Hair follicle dermal papilla cell (primary cell): ENCODE measurements around the gene TEX30.

DNA sequence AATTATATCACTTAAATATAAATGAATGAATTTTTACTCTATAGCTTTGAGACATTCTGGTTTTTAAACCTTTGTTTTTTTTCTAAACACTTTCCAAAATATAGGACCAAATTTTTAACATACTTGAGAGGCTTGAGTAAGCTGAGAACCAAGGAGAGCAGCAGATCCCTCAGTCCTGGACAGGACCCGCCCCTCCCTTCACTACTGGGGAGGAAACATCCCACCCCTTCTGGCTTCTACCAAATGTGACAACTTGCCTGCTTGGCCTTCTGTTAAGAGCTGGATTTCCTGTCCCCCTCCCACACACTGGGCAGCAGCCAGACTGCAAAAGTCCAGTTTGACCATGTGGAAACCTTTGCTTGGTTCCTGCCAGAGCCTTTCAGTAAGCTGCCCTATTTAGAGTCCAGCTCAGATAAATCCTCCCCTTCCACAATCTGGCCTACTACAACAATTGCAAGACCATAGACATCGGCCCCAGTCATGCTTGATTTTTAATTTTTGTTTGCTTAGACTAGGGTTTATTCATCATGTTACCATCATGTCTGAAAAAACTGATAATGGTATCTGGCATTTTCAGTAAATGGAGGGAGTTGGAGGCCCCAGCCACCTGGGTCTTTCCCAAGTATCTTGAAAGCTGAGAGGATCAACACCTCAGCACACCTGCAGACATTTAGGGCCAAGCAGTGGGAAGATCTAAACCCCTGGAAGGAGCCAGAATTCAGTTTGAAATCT, 279.1 kb upstream of the TPP2 start:
- CAGE, long polyA plus RNA, result no peak

- CAGE, long polyA plus RNA, result no peak
These were observed 194.6 kb upstream of the TPP2 start for GRCh38 chr13:102401953-102402780.

DNA sequence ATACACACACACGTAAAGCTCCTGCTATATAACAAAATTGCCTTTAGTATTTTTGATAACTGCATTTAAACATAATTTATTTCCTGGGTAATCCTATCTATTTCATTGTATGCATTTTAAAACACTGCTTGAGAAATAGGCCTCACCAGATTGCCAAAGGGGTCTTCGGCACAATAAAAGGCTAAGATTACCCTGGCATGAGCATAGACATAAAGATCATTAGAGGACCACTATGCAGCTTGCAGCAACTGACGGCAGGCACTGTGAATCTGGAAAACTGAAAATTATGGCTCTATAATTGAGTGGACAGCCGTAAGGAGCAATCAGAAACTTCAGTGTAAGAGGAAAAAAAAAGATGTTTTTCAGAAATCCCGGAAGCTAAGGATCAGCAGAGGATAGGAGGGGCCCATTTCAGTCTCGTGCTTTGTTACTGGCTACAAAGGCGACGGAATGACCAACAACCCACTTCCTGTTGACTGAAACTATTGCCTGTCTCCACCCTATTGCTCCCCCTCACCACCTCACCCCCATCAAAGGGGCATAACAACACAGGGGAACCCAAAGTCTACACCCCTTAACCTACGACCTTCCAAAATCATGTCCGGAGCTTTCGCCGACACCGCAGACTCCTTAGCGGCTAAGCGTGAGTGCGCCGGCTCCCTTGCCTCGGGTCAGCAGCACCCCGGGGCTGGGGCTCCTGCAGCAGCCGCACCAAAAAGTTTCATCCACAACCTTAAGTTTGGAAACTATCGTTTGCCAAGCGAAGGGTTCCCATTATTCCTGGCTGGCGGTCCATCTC, 725 bp upstream of the TPP2 start:
- CAGE, long polyA plus RNA, result no peak

DNA sequence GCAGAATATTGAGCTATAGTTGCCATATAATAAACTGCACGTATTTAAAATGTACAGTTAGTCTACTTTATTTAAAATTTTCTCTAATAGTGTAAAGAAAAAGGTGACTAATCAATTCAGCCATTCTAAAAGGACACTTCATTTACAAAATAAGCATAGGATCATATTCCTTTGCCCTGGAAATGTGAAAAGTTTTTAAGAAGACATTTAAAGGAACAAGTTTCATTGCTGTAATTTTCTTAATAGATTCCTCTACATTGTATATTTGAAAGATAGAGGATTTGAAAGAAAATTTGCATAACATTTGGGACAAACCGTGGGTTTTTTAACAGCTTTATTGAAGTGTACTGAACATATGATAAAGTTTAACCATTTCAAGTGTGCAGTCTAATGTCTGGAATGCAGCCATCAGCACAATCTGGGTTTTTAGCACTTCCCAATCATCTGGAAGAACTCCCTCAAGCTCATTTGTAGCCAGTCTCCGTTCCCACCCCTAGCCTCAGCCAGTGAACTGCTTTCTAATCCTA, 12.8 kb downstream of the METTL21C start:
- CAGE, long polyA plus RNA, result no peak

DNA sequence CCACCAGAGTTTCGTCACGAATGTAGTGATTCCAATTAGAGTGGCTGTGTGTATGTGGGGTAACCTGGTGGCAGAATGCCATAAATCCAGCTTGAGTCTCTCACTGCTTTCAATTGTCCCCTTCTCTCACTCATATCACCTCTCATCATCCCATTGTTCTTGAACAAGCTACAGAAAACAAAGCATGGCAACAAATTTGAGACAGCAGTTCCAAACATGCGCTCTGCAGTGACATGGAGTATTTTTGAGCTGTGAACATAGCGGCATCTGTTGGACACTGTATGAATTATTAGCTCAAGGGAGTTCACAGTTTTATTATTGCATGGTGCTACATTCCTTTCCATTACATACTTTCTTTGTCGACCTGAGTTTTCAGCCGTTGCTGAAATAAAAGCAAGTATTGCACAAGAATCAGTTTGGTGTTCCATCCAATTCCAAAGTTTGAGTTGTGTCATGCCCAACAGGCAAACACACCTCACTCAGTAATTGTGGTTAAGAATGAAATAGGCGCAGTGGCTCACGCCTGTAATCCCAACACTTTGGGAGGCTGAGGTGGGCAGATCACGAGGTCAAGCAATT, 30.0 kb upstream of the METTL21C start:
- CAGE, long polyA plus RNA, result no peak

GRCh38 chr13:102773652-102774071, at the start of gene TEX30:
TSS of gene TEX30 (minus strand) at chr13:102773786.
- CAGE, long polyA plus RNA, result no peak

DNA sequence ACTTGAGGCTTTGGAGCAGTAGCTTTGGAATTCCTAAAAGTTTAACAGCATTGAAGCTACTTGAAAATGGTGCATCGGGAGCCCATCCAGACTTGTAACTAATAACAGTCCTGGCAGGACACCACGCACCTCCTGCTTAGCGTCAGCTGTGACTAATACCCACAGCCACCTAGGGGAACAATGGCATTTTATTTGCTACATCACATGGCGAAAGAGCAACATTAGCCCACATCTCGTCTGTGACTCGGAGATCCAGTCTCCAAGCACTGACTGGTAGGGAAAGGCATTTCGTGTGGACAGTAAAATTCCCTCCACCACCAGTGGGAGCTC, 894.4 kb upstream of the DAOA start:
- CAGE, long polyA plus RNA, result no peak

- CAGE, long polyA plus RNA, result no peak
These were observed 513.6 kb downstream of the DAOA start for GRCh38 chr13:105979240-105980090.

DNA sequence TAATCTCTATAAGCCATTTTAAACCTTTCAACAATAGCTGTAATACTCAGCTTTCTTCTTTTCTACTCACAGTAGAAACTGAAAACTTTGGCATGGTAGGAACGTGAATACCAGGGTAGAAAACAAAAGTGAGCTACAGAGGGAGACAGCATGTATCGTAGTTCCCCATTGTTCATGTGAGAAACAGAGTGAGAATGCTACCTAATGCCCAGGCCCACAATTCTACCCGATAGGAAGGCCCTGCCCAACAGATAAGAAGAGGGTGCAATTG, 322.5 kb downstream of the EFNB2 start:
- CAGE, long polyA plus RNA, result no peak

DNA sequence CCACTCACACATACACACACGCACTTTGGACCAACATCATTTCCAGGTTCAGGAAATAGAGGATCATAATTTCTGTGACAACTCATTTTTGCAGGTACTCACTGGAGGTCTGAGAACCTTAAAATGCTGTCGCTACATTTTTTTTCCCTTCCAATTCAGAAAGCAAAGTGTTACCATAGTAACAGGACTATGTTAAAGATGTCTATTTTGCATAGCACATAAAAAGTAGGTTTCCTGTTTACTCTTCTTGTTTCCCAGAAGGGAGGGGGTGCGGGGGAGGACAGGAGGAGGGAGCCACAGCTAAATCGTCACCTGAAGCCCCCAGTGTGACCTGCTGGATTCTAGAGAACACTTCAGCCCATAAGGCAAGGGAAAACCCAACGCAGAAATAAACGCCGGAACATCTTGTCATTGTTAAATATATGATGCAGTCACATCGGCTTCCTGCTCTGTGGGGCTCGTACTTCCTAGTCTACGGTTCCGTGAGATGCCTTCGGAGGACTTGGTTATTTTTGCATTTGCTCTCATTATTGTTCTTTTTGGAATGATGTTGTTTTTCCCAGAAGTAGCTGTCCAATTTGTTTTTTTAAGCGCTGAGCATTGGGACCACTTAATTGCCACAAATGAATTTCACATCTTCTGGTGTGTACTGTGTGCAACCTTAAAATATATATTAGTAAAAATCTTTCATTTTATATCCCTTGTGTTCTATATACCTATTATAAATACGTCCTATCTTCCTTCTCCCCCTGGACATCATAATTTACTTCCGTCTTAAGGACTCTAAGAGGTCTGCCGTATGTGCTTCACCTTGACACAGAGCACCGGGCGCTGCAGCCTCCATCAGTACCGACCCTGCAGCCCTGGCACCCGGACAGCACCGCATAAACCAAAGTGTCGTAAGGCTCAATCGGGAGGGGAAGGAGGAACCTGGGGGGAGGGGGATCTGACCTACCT, 44.4 kb downstream of the EFNB2 start:
- CAGE, long polyA plus RNA, result no peak

DNA sequence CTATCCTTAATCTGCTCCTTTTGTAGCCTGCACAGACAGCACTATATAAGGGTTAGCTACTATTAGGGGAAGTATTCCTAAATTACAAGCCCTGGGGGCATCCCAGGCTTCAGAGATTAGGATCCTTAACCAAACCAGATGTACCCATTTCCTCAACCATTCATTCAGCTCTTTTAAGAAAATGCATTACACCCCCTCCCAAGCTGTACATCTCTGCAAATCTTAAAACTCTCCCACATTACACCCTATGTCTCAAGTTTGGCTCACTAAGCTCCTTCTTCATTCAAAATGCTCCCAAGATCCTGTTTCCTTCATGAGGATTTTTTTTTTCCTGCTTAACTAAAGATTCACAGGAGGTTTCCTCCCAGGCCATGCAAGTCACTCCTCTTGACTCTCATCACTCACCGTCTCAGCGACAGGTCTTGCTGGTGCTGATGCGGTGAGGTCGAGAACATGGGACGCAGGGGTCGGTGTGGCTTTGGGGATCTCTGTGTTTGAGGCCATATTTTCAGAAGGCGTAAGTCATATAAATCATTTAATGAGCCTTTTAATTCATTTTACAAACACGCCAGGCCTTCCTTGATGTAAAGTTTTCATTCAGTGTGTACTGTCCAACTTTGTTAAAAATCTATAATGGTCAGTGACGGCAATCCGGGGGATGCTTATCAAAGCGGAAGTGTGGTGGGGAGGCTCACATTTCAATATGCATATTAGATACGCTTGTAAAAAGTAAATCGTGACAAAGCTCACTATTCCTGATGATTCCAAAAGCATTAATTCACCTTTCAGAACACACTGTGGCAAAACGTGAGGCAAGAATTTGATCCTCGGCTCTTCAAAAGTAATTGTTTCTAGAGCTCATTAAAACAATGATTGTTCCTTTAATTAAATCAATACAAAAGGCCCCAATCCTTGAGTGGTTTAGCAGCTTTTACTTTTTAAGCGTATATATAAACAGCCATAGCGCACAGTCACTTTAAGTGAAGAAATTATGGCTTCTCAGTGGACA, 20.4 kb downstream of the EFNB2 start:
- CAGE, long polyA plus RNA, result no peak

DNA sequence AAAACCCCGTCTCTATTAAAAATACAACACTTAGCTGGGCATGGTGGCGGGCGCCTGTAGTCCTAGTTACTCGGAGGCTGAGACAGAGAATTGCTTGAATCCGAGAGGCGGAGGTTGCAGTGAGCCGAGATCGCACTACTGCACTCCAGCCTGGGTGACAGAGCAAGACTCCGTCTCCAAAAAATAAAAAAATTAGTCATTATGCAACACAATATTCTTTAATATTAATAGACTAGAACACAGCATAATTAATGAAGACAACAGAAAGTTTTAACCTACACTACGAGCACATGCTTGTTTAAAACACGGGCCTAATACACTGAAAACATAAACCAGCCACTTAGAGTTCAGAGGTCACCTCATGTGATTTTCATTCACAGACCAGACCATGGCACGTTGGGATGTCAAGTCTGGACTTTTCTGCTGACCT, 17.3 kb downstream of the EFNB2 start:
- CAGE, long polyA plus RNA, result no peak

- CAGE, long polyA plus RNA, result no peak
These were observed 1.7 kb downstream of the EFNB2 start for GRCh38 chr13:106533534-106534296.

DNA sequence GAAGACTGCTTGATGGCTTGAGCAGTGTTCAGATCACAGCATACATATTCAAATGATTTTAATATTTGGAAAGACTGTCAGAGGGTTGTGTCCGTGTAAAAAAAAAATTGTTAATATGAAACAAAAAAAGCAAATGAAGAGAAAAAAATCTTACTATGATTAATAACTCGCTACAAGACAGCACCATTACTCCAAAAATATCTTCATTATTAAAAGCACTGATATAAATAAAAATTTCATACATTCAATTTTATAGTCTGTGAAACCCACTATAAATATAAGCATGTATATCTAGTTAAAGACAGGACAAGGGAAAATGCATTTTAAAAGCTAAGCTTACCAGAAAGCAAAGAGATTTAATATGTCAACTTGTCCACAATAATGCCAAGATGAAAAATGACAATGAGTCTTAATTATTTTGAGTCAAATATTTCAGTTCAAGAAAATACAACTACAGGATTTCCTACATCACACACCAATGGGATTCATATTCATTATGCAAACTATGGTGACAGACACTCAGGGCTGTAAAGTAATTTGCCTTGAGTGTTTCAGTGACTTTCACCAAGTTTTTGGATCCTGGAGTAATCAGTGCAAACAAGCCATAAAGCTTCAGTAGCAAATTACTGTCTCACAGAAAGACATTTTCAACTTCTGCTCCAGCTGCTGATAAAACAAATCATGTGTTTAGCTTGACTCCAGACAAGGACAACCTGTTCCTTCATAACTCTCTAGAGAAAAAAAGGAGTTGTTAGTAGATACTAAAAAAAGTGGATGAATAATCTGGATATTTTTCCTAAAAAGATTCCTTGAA, 9.7 kb downstream of the ARGLU1 start:
- CAGE, long polyA plus RNA, result no peak

- CAGE, long polyA plus RNA, result no peak
These were observed 167 bp upstream of the ARGLU1 start for GRCh38 chr13:106568195-106568412.

- CAGE, long polyA plus RNA, result no peak
These were observed 382 bp upstream of the ARGLU1 start for GRCh38 chr13:106568413-106568625.

DNA sequence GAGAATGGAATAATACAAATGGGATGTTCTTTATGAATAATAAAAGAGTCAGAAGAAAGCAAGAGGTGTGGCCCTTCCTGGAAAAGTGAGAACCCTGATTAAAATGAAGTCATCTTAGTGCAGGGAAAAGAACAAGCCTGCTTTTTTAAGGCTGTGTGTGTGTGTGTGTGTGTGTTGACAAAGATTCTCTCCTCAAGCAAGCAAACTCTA, 18.8 kb upstream of the ARGLU1 start:
- CAGE, long polyA plus RNA, result no peak

DNA sequence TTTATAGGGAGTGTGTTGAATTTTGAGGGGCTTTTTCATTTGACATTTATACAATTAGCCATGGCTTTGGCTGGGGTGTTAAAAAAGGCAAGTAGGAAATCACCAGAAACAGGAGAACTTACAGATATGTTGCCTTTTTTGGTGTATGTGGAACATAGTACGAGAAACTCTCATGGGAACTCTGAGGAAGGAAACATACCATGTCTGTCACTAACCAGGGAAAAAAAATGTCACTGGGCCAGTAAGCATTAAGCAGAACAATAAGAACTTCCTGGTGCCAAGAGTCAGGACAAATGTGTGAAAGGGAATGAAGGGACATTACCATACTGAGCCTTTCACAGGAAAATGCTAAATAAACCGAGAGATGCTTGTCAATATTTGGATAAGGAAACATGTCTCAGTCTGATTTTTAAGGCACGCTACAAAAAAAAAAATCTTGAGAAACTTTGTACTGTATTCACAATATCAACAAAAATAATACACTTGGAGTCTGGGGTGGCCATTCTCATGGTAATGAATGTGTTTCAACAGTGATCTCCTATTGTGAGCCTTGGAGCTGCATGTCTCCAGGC, 112.9 kb upstream of the ARGLU1 start:
- CAGE, long polyA plus RNA, result no peak

- CAGE, long polyA plus RNA, result no peak
These were observed 338.0 kb upstream of the ARGLU1 start for GRCh38 chr13:106905791-106906403.

DNA sequence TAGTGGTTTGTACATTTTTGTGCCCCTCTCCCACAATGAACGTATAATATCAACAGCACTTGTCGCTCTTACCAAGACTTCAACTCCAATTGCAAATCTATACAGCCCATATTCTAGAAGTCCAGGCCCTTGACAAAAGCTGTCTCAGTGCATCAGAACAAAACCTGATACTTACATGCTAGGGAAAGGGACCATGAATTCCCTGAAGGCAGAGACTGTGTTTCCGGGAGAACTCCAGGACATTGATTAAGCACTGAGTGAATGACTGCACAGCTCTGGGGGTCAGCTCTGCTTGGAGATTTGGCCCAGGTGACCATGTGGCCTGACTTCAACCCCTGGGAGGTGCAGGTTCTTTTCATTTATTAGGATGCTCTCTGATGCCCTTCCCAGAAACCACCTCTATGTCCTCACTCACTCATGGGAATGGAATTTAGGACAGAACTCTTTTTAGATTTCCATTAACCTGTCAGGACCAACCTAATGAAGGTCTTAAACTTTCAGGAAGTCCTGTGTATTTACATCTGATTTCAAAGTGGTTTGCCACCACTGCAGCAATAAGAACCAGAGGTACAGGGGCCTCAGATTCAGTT, 393.2 kb upstream of the ARGLU1 start:
- CAGE, long polyA plus RNA, result no peak